H1 (cell line): Measurements from ENCODE around the gene FOSL2.

GRCh38 chr2:27352636-27353210, 3.8 kb downstream of the GTF3C2 start:
- RRBS: no CpG with 5 or more reads among the region's 4 CpGs
CAGE:
- cytosol, long polyA plus RNA: no peak
- long polyA plus RNA: no peak
- nucleus, long polyA plus RNA: no peak

DNA sequence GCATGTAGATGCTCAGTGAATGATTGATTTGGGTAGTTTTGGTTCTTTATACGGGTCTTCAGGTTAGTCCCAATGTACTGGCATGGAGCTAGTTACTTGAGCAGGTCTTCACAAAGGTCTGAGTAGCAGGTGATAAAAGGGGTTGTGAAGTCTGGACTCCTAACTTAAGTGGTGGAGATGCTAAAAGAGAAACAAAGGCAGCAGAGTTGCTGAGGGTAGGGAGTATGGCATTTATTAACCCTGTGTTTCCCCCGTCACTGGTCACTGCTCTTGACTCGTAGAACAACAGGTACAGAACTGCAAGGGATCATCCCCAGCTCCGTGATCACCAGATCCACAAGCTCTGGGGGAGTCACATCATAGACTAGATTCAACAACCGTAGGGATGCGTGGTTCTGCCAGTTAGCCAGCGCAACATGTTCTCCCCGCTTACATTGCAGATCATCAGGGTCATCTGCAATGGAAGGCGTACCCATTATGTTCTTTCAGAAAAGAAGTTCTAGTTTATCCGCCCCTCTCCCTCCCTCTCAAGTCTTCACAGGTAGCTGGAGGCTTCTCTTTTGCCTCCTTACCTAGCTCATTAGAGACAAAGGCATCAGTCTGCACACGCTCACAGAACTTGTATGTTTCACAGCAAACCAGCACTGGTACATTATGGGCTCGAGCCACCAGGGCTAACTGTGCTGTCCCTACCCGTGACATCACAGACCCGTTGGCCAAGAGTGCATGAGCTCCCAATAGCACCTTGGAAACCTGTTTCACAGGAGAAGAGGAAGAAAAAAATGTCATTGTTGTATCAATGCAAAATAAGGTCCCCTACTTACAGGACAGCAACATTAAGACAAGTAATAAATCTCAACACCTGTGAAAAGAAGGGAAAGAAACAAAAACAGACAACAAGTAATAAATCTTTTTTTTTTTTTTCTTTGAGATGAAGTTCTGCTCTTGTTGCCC, 5.7 kb downstream of the EIF2B4 start:
- RRBS: no CpG with 5 or more reads among the region's 14 CpGs
CAGE:
- cytosol, long polyA plus RNA: no peak
- long polyA plus RNA: no peak
- nucleus, long polyA plus RNA: no peak

- RRBS: no CpG with 5 or more reads among the region's 3 CpGs
CAGE:
- cytosol, long polyA plus RNA: start-site peak on the minus strand at chr2:27386276-27386282, 131 reads
- long polyA plus RNA: start-site peak on the minus strand at chr2:27386276-27386281, 210 and 194 reads in 2 replicates
- nucleus, long polyA plus RNA: start-site peak on the minus strand at chr2:27386276-27386281, 75 reads
Observed at GRCh38 chr2:27385943-27386451, 5.5 kb upstream of the ZNF513 start.

- RRBS: 2% methylated on average over 33 of the region's 81 CpGs
CAGE:
- cytosol, long polyA plus RNA: no peak
- long polyA plus RNA: no peak
- nucleus, long polyA plus RNA: no peak
Observed at GRCh38 chr2:27428745-27429938, 711 bp downstream of the NRBP1 start.

GRCh38 chr2:27493918-27494655, 913 bp downstream of the FNDC4 start:
- RRBS: 84% methylated on average over 9 of the region's 27 CpGs
CAGE:
- cytosol, long polyA plus RNA: no peak
- long polyA plus RNA: no peak
- nucleus, long polyA plus RNA: no peak

DNA sequence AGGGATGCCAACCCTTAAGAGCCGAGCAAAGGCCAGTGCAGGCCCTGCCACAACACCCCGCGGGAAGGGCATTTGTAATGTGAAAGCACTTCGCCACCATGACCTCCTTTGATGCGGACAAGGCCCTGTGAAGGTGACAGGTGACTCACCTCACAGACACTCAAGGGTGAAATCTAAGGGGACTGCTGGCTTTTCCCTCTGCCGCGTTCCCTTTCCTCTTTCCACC, 50.1 kb upstream of the MRPL33 start:
- RRBS: no CpG with 5 or more reads among the region's 7 CpGs
CAGE:
- cytosol, long polyA plus RNA: no peak
- long polyA plus RNA: no peak
- nucleus, long polyA plus RNA: no peak

DNA sequence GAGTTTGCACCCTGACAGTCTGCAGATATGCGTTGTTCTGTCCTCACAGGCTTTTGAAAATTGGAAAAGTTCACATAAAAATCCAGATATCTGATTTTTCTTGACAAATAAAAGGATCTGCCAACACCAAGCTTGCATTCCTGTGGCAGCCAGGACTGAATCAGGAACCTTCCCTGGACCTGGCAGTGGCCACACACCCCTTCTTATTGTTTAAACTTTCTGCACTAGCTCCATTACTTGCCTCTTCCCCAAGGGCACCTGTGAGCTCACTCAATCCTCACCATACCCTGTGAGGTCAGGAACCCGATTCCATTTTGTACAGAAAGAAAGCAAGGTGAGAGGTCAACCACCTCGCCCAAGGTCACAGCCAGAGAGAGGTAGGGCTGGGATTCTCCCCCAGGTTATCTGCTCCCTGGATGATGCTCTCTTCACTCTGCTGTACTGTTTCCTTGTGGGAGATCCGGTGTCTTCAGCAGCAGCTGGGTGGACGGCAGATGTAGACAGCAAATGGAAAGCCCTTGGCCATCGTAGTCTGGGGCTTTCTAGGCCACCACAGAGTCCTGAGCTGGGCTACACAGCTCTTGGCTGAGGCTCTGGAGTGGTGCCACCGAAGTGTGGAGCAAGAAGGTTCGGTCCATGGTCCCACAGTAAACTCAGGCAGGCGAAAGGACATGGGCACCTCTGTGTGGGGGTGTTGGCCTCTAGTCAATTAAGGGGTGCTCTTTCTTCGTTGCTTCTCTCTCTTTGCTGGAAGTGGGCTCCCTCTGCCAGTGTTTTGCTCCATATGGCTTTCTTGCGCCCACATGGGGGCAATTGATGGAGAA, 34.9 kb upstream of the MRPL33 start:
- RRBS: no CpG with 5 or more reads among the region's 11 CpGs
CAGE:
- cytosol, long polyA plus RNA: no peak
- long polyA plus RNA: no peak
- nucleus, long polyA plus RNA: no peak

GRCh38 chr2:27738453-27739021, 33.0 kb upstream of the MRPL33 start:
- RRBS: no CpG with 5 or more reads among the region's 10 CpGs
CAGE:
- cytosol, long polyA plus RNA: no peak
- long polyA plus RNA: no peak
- nucleus, long polyA plus RNA: no peak

GRCh38 chr2:27747713-27748448, 23.6 kb upstream of the MRPL33 start:
- RRBS: no CpG with 5 or more reads among the region's 8 CpGs
CAGE:
- cytosol, long polyA plus RNA: no peak
- long polyA plus RNA: no peak
- nucleus, long polyA plus RNA: no peak

- RRBS: no CpG with 5 or more reads among the region's 2 CpGs
CAGE:
- cytosol, long polyA plus RNA: no peak
- long polyA plus RNA: no peak
- nucleus, long polyA plus RNA: no peak
Observed at GRCh38 chr2:27954788-27955478, 64.4 kb downstream of the BABAM2 start.

- RRBS: no CpG with 5 or more reads among the region's 7 CpGs
CAGE:
- cytosol, long polyA plus RNA: no peak
- long polyA plus RNA: no peak
- nucleus, long polyA plus RNA: no peak
Observed at GRCh38 chr2:28164207-28164708, 228.4 kb upstream of the FOSL2 start.

- RRBS: no CpG with 5 or more reads among the region's 3 CpGs
CAGE:
- cytosol, long polyA plus RNA: no peak
- long polyA plus RNA: no peak
- nucleus, long polyA plus RNA: no peak
Observed at GRCh38 chr2:28280461-28280861, 112.2 kb upstream of the FOSL2 start.

DNA sequence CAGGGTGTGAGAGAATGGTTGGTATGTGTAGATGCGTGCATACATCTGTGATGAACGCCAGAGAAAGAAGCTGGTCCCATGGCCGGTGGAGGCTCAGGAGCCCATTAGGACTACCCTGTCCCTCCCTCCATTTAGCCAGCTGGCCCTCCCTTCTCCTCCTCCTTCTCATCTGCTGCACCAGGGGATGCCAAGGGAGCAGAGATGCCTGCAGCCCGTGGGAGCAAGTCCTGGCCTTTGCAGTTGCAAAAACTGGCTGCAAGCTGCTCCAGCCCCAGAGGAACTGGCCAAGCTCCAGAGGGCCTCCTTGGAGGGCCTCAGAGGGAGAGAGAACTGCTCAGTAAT, 65.6 kb upstream of the FOSL2 start:
- RRBS: no CpG with 5 or more reads among the region's 4 CpGs
CAGE:
- cytosol, long polyA plus RNA: no peak
- long polyA plus RNA: no peak
- nucleus, long polyA plus RNA: no peak

DNA sequence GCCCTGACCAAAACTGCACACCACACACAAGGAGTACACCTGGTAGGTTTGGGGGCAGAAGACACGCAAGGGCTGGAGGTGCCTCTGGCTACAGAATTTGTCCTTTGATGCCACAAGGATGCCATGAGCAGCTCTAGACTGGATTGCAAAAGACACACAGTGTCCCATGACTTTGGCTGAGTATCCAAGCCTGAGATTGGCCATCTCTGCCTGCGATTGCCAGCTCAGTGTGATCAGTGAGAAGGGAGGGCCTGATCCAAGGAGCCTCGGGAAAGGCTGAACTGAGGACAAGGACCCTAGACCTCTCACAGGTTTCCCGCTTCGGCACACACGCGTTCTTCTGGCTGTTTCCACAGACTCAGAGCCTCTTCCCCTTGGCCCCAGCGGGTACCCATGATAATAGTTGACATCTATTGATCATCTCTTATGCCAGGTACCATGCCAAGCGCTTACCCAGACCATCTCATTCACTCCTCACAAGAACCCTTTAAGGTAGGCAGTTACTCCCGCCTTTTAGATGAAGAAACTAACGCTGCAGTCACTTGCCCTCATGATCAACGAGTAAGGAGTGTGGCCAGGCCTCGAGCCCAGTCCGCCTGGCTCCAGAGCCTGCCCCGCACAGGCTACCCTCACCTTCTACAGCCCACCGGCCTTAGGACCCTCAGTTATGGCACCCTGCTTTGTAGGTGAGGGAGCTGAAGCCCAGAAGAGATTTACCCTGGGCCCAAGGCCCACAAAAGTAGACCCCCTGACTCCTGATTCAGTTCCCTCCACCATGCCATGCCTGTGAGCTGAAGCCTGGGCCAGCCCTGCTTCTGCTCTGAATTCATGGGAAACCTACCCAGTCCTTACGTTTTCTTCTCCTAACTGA, 59.7 kb upstream of the FOSL2 start:
- RRBS: no CpG with 5 or more reads among the region's 17 CpGs
CAGE:
- cytosol, long polyA plus RNA: no peak
- long polyA plus RNA: no peak
- nucleus, long polyA plus RNA: no peak

DNA sequence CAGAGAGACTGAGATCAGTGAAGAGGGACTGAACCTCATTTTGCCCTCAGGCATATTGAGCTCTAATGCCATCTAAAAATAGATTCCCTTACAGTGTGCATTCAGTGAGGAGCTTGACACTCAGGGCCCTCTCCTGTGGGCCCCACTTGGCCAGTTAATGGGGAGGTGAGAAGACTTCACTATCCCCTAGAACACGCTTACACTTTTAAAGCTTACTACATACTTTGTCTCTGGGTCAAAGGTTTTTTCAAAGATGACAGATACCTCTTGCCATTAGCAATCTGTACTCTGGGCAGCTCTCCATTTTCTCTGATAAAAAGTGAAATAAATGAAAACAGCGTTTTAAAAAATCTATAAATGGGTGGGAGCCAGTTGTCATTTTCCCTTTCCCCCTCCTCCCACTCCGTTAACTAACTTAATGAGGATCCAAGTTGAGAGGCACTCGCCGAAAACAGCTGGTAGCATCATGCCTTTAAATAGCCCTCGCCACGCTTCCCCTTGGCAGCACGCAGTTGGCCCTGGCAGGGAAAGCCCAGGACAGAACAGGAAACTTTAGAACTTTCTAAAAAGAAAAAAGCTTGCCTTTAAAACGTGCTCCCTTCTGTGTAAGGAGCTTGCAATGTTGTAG, 58.9 kb upstream of the FOSL2 start:
- RRBS: no CpG with 5 or more reads among the region's 9 CpGs
CAGE:
- cytosol, long polyA plus RNA: no peak
- long polyA plus RNA: no peak
- nucleus, long polyA plus RNA: no peak

DNA sequence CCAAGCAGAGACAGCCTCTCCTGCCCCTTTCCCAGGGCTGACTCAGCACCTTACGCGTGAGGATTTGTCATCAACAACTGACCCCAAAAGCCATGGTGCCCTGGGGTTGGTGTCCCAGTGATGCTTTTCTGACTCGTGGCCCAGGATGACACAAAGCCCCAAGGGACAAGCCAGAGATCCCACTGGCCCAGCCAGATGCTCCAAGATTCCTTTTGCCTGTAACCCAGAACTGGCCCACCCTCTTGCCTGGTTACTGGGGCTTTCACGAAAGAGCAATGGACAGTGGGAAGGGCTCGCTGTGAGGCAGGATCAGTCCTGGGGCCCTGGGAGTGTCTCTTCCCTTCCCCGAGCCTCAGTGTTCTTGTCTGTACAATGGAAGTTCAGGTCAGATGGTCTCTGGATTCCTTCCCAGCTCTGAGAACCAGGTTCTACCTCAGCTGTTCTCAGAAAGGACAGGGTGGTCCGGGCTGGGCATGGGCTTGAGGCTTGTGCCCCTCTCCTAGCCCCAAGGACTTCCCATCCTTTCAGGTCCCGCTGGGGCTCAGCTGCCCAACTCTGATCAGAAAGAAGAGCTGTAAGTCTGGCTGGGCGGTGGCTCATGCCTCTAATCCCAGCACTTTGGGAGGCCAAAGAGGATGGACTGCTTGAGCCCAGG, 31.4 kb upstream of the FOSL2 start:
- RRBS: no CpG with 5 or more reads among the region's 9 CpGs
CAGE:
- cytosol, long polyA plus RNA: no peak
- long polyA plus RNA: no peak
- nucleus, long polyA plus RNA: no peak

DNA sequence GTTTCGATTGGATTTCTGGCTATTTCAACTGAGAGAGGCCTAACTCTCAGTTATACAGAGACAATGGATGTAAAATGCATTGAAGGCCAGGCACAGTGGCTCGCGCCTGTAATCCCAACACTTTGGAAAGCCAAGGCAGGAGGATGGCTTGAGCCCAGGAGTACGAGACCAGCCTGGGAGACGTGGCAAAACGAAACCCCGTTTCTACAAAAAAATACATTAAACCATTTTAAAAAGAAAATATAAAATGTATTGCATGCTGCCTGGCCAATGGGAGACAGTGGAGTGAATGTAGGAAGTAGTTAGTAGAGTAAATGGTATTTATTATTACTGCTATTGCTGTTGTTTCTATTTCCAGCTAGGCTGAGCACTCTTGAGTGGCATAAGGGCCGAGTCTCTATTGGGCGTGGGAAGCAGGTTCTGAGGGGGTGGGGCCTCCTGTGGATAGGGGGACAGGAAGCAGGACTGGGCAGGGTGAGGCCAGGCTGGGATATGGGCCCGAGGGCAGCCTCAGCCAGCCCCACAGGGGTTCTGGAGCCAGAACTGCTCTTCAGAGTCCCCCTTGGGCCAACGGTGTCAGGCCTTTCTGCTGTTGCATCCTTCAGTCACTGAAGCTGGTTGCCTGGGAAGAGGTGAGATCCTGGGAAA, 26.9 kb upstream of the FOSL2 start:
- RRBS: no CpG with 5 or more reads among the region's 11 CpGs
CAGE:
- cytosol, long polyA plus RNA: no peak
- long polyA plus RNA: no peak
- nucleus, long polyA plus RNA: no peak

GRCh38 chr2:28389619-28389964, 3.1 kb upstream of the FOSL2 start:
- RRBS: no CpG with 5 or more reads among the region's 3 CpGs
CAGE:
- cytosol, long polyA plus RNA: no peak
- long polyA plus RNA: no peak
- nucleus, long polyA plus RNA: no peak

DNA sequence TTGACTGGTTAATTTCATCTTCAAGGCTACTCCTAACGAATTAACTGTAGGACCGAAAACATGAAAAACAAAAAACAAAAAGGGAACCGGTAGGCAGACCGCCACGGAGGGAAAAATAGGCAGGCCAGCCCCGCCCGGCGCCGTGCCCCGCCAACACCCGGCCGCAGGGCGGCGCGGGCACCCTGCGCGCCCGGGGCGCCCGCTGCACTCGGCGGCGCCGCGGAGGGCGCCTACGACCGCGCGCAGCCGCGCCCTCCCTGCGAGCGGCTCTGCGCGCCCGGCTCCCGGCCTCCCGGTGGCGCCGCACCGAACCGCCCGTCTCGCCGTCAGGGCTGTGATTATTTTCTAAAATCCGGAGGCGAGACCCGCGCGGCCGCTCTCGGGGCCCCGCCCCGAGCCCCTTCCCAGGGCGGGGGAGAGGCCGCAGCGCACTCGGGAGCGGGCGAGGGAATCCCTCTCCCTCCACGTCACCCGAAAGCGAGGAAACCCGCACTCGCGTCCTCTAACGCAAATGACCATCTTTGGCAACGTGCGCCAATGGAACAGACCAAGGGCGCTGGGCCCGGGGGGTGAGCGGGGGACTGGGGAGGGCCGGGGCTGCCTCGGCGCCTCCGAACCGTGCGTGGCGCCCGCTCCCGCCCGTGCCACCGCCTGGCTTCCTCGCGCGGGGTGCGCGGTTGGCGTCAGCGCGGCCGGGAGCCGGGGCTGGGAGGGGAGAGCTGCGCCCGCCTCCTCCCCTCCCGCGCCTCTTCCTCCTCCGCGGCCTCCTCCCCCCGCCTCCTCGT, 490 bp upstream of the FOSL2 start:
- RRBS: under 1% methylated on average over 46 of the region's 102 CpGs
CAGE:
- cytosol, long polyA plus RNA: no peak
- long polyA plus RNA: no peak
- nucleus, long polyA plus RNA: no peak

DNA sequence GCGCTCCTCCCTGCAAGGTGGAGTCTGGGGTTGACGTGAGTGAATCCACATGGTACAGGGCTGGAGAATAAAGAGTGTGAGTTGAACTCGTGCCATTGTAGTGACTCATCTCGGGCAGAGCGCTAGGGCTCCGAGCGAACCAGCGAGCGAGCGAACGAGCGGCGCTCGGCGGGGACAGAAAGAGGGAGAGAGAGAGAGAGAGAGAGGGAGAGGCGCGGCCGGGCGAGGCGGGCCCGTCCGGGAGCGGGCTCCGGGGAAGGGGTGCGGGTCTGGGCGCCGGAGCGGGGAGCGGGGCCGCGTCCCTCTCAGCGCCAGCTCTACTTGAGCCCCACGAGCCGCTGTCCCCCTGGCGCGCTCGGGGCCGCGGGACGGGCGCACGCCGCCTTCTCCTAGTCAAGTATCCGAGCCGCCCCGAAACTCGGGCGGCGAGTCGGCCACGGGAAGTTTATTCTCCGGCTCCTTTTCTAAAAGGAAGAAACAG, at the start of gene FOSL2:
FOSL2 (plus strand) TSS at position 98 of the 481 bp plus-strand sequence.
- RRBS: no CpG with 5 or more reads among the region's 52 CpGs
CAGE:
- cytosol, long polyA plus RNA: no peak
- long polyA plus RNA: no peak
- nucleus, long polyA plus RNA: no peak